A375 (cell line): ENCODE results near the genes DNA2, HKDC1 and HK1.

DNA sequence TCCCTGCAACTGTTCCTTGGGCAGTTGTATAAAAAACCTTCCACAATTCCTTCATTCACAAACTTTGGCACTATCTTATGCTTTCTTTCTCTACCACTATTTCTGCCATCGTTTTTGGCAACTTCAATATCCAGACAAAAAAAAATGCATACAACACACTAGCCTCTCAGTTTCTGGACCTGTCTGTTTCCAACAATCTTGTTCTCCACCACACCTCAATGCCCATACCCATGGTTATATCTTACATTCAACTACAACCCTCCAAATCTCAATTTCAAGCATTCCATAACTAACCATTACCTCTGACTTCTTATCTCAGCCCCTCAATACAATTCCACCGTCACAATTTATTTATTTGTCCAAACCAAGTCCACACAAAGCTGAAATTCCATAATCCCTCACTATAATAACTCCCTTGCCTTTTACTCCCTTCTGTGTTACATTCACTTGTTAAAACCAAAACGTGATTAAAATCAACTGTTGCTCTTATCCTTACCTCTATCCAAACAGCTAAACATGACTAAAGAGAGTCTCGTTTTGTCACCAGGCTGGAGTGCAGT, 67.4 kb downstream of the SIRT1 start:
- RAMPAGE, long total RNA: no peak

- RAMPAGE, long total RNA: no peak
These were observed 80.1 kb downstream of the SIRT1 start for GRCh38 chr10:67964370-67965073.

- RAMPAGE, long total RNA: no peak
These were observed 4.2 kb downstream of the HERC4 start for GRCh38 chr10:68070760-68071412.

GRCh38 chr10:68073661-68074509, 1.2 kb downstream of the HERC4 start:
- RAMPAGE, long total RNA: no peak

- RAMPAGE, long total RNA: no peak
These were observed 3.6 kb upstream of the HNRNPH3 start for GRCh38 chr10:68328118-68328814.

DNA sequence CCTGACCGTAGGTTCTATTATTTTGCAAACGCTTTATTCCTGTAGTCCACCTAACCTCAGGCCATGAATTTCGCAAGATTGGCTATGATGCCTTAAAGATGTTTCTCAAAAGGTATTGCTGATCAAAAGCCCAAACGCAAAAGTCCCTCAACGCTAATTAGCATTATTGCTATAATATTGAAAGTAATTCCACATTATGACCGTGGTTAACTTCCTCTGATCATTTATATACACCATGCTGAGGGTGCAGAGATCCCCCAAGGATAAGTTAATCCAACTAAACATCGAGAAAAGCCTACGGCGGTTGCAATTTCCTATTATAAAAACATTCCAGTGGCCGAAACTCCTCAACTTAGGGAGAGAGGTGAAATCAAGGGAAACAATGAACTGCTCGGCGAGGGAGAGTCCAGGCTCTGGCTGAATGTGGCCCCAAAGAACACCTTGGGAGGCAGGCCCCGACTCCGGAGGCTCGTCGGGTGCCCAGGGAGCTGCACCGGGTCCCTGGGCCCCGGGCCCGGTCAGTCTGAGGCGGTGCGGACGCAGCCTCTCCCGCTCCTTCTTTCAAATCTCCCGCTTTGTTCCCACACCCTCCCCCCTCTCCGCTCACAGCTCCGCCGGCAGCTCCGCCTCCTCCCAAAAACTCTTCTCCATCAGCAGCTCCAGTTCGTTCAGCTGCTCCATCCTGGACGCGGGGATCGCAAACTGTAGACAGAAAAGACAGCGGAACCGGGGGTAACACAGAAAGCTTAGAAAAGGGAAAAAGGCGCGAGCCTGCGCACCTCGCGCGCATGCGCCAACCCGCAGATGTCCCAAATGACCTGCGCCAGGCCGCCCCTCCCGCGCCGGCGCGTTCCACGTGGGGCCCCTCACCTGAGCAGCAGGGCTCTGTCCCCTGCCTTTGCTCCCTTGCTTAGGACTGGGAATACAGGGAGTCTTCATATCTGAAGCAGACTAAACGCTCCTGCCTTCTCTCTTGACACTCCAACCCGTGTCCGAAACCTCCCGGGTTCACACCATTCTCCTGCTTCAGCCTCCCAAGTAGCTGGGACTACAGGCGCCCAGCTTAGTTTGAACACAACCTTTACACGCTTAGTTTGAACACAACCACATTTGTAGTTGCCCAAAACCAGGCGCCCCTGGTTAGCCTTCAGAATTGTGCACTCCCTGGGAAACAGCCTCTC, at the start of gene DNA2:
Gene DNA2 (minus strand): TSS at position 790 of the 1,181 bp plus-strand sequence.
- RAMPAGE, long total RNA: no peak

DNA sequence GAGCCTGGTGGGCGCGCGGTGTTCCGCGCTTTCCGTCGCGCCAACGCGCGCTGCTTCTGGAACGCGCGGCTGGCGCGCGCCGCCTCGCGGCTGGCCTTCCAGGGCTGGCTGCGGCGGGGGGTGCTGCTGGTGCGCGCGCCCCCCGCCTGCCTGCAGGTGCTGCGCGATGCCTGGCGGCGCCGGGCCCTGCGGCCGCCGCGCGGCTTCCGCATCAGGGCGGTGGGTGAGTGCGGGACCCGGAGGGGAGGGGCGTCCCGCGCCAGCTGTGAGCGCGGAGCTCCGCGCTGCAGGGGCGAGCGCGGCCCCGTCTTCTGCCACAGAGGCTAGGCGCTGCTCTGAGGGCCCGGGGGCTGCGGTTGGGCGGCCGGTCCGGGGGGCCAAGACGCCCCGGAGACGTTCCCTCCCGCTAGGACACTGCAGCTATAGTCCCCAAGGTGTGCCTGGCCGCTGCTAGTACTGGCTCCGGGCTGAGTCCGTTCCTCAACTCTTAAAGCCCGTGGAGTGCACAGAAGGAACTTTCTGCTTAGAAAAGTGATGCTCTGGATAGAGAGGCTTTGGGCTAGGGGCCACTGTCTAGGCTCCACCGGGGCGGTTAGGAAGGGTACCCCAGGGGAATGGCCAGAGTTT, 829 bp downstream of the STOX1 start:
- RAMPAGE, long total RNA: no peak

GRCh38 chr10:69124835-69125365, 922 bp downstream of the VPS26A start:
- RAMPAGE, long total RNA: no peak

GRCh38 chr10:69219847-69220469, at the start of gene HKDC1:
TSS of gene HKDC1 (plus strand) at chr10:69220332.
- RAMPAGE, long total RNA: no peak

GRCh38 chr10:69220470-69220910, 358 bp downstream of the HKDC1 start:
- RAMPAGE, long total RNA: no peak

- RAMPAGE, long total RNA: no peak
These were observed 2.3 kb downstream of the HKDC1 start for GRCh38 chr10:69222232-69223101.

GRCh38 chr10:69315523-69316109, 3.0 kb upstream of the HK1 start:
- RAMPAGE, long total RNA: no peak

- RAMPAGE, long total RNA: start-site peak on the plus strand at chr10:69318834-69318901, 195 and 34 reads in 2 replicates
These were observed at the start of gene HK1 for GRCh38 chr10:69318026-69319006. TSS of gene HK1 (plus strand) at chr10:69318847.

DNA sequence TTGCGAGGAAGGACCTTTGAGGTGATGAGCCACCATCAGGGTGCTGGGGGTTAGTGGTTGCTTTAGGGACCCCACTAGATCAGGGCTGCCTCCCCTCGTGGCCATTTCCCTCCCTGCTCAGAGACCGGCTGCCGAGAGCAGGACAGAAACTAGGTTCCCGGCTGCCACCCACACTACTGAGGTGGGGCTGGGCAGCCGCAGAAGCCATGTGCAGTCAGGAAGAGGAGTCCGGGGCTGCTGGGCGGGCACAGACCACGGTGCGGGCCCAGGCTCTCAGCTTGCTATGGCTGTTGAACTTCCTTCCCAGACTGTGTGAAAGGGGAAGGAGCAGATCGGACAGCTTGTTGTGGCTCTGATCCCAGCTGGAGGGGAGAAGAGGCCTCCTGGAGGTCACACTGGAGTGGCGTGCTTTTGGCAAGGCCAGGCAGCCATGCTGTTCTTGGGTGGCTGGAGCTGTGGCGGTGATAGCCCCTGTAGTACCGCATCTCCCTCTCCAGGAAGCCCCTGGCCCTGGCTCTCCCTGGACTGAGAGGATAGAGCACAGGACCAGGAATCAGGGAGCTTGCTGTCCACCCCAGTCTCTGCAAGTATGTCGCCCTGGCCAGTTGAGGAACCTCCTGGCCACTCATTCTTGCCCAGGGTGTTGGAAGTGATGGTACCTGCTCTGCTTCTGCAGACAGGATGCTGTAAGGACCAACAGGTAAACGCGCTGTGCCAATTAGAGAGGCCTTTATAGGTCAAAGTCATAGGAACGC, 16.5 kb downstream of the HK1 start:
- RAMPAGE, long total RNA: no peak

DNA sequence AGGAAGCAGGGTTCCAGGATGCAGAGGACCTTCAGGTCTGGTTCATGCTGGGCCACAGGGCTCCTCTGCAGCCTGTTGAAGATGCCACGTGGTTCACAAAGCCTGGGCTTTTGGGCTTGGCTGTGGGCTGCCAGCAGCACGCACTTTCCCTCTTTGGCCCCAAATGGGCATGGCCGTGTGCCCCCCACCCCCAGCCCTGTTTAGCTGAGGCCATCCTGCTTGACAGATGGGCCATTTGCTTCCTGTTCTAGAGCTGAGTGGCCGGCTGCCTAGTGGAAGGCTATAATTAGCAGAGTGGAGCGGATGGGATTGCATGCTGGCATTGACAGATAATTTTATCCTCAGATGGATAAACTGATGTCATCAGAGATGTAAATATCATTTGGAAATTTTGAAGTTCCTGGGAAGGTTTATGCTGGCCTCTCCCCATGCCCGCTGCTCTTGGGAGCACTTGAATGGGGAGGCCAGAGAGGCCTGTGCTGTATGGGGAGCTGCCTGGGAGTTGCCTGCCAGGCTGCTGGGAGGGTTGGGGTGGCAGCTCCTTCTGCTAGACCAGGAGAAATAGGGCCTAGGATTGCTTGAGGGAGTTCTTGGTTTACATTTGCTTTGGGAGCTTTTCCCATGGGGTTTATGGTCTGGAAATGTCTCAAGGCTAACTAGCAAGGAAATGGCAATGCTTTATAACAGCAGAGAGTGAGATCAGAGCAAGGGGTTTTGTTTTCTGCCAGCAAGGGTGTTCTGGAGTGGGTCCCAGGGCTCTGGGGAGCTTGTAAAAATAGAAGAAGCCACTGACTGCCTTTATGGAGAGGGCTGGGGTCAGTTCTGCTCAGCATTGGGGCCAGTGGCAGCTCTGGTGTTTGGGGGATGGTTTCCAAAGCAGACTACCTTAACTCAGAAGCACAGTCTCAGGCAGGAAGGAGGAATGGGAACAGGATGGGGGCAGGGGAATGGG, 28.4 kb downstream of the TSPAN15 start:
- RAMPAGE, long total RNA: no peak

- RAMPAGE, long total RNA: no peak
These were observed 56.5 kb downstream of the TSPAN15 start for GRCh38 chr10:69507755-69508187.

- RAMPAGE, long total RNA: no peak
These were observed 54.4 kb downstream of the FAM241B start for GRCh38 chr10:69684026-69685209.

- RAMPAGE, long total RNA: no peak
These were observed 65.1 kb downstream of the COL13A1 start for GRCh38 chr10:69866400-69867675.

- RAMPAGE, long total RNA: no peak
These were observed 39.2 kb downstream of the AIFM2 start for GRCh38 chr10:70093303-70093886.

DNA sequence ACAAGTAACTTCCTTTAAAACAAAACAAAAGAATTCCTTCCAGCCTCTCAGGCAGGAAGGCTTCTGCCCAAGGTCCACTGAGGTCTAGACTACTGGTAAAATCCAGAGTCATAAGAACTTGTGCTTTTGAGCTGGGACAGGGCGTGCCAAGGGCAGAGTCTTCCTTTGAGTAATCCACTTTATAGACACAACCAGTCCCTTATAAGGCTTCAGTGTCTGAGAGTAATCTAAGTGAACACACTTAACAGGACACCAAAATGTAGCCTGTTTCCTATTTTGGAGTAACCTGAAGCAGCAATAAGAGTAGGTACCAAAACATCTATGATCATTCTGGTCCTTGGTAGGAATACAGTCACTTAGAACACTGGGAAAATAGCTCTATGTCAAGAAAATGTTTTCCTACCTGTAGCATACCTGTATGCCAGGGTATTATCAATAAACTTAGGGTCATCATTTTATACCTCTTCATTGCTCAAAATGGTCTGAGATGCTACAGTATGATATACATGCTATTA, 5.2 kb downstream of the PPA1 start:
- RAMPAGE, long total RNA: no peak